Metastatic Breast Carcinoma in the Ovary (tissue), 3 donors: ENCODE measurements around a stretch of chr4.

GRCh38 chr4:184346581-184347209, 127.7 kb downstream of the IRF2 start:
- PRO-cap, 3 experiments, result no peak in any of the 3 experiments

- PRO-cap, 3 experiments, result no peak in any of the 3 experiments
These were observed 123.9 kb downstream of the IRF2 start for GRCh38 chr4:184350152-184351129.

DNA sequence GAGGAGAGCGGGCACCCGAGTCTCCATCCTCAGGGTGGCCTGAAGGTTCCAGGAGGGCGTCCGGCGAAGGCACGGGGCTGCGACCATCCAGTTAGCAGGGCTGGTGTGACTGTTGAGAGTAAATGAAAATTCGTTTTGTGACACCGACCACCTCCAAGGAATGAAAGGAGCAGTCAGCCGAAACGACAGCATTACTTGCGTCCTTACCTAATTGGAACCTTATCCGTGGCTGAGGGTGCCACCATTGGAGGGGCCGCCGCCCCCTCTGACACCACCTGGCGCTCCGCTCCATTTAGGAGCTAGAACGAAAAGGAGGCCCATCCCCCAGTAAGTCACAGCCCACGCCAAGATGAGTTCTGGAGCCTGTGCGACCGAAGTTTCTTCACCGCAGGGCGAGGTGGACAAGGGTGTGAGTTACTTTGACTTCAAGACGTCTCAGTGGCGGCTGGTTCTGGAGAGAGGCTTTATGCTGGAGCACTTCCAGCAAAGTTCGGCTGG, 645 bp upstream of the IRF2 start:
- PRO-cap, 3 experiments, result peak in 1 of 3 experiments; most common minus-strand start position 437 of the sequence (in 1)

GRCh38 chr4:184805995-184806677, 19.6 kb downstream of the ACSL1 start:
- PRO-cap, 3 experiments, result no peak in any of the 3 experiments

DNA sequence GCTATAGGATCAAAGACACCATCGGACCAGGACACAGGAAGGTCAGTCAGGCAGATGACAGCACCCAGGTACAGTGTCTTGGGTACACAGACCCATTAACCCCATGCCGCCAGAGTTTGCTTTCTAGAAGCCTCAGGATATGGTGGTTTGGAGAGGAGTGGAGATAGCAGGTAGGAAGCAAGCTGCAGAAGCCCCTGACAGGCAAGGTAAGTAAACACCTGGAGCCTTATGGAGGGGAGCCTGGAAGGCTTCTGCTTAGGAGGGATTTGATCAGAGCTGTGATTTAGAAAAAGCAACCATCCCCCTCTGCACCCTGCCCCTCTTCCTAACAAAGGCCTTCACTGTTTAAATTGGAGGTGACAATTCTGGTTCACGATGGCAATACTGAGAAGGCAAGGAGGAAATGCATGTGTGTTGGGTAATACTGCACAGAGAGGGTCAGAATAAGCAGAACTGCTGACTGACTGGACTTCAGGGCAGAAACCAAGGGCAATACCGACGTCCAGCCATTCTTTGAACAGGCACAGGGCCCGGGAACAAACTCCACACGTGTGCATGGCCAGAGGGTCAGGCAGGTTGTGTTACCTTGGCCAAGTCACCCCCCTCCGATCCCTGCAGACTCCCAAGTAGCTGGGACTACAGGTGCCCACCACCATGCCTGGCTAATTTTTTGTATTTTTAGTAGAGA, 6.1 kb downstream of the ACSL1 start:
- PRO-cap, 3 experiments, result peak in 2 of 3 experiments; most common plus-strand start position 479 of the sequence (in 2)

- PRO-cap, 3 experiments, result no peak in any of the 3 experiments
These were observed 4.5 kb downstream of the ACSL1 start for GRCh38 chr4:184821269-184821693.

DNA sequence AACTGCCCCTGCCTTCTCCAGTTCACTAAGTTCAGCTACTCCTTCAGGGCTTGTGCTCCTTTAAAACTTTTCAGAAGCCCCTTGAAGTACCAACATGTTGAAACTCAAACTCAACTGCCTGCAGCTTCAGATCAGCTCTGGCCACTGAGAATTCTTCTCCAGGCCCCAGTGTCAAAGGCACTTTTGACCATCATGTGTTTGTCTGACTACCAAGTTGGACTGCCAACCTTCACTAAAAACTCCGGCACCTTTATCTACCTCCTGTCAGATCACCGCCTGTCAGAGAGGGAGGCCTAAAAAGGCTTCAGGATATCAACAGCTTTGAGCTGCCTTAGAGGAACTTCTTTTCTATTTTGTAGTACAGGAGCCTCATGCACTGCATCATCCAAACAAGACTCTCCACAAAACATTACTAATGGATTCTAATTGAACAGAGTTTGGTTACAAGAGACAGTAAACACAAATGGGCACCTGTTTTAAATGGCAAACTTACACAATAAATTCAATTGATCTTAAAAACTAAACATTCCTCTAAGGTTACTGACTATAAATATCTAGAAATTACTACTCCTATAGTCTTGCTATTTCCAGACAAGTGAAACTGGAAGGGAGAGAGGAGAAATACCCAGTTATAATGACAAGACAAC, 2.7 kb downstream of the ACSL1 start:
- PRO-cap, 3 experiments, result no peak in any of the 3 experiments

DNA sequence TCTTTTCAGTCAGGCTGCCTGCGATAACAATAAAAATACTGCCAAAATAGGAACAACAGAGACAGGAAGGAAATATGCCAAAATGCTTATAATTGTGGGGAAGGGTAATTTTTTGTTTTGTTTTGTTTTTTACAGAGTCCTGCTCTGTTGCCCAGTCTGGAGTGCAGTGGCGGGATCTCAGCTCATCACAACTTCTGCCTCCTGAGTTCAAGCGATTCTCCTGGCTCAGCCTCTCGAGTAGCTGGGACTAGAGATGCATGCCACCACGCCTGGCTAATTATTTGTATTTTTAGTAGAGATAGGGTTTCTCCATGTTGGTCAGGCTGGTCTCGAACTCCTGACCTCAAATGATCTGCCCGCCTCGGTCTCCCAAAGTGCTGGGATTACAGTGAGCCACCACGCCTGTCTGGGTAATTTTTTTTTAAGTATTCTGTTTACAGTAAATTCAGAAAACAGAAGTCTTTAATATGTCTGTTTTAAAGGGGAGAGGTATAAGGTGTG, 1.7 kb downstream of the ACSL1 start:
- PRO-cap, 3 experiments, result no peak in any of the 3 experiments

DNA sequence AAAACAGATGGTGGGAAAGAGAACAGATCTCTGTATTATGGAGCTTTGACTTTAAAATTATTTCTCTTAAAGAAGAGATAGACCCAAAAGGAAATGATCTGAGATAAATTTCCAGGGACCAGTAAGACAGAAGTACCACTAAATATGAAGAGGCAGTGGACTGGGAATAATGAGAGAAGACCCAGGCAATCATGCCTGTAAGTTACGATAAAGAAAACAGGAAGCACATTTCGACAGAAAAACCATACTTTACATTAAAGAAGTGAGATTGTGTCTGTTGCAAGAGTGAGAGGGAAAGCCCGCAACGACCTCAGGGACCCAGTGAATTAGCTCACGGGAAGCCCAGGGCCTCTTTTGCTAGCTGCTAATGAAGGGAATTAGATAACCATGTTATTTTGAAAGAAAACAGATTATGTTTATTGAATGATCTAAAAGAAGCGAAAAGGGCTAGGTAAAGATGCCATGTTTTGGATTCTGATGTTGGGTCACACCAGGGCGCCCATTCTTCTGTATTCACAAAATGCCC, 28.9 kb upstream of the ACSL1 start:
- PRO-cap, 3 experiments, result no peak in any of the 3 experiments

GRCh38 chr4:184895475-184895830, 69.7 kb upstream of the ACSL1 start:
- PRO-cap, 3 experiments, result no peak in any of the 3 experiments

DNA sequence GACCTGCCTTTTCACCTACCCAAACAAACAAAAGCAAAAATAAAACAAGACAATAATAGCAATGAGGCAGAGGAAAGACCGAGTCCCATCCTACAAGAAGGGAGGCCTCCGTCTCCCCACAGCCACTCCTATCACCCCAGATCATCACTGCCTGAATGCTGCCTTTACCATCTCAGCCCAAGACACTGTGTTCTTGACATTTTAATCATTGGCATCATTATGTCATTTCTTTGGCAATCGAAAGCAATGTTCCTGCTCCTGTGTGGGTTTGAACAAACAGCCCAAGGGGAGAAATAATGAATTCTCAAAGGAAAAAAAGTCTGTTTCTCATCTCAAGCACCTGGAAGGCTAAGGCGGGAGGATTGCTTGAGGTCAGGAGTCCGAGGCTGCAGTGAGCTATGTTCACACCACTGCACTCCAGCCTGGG, 73.0 kb upstream of the ACSL1 start:
- PRO-cap, 3 experiments, result no peak in any of the 3 experiments

- PRO-cap, 3 experiments, result no peak in any of the 3 experiments
These were observed 1.1 kb downstream of the HELT start for GRCh38 chr4:185019280-185019935.

DNA sequence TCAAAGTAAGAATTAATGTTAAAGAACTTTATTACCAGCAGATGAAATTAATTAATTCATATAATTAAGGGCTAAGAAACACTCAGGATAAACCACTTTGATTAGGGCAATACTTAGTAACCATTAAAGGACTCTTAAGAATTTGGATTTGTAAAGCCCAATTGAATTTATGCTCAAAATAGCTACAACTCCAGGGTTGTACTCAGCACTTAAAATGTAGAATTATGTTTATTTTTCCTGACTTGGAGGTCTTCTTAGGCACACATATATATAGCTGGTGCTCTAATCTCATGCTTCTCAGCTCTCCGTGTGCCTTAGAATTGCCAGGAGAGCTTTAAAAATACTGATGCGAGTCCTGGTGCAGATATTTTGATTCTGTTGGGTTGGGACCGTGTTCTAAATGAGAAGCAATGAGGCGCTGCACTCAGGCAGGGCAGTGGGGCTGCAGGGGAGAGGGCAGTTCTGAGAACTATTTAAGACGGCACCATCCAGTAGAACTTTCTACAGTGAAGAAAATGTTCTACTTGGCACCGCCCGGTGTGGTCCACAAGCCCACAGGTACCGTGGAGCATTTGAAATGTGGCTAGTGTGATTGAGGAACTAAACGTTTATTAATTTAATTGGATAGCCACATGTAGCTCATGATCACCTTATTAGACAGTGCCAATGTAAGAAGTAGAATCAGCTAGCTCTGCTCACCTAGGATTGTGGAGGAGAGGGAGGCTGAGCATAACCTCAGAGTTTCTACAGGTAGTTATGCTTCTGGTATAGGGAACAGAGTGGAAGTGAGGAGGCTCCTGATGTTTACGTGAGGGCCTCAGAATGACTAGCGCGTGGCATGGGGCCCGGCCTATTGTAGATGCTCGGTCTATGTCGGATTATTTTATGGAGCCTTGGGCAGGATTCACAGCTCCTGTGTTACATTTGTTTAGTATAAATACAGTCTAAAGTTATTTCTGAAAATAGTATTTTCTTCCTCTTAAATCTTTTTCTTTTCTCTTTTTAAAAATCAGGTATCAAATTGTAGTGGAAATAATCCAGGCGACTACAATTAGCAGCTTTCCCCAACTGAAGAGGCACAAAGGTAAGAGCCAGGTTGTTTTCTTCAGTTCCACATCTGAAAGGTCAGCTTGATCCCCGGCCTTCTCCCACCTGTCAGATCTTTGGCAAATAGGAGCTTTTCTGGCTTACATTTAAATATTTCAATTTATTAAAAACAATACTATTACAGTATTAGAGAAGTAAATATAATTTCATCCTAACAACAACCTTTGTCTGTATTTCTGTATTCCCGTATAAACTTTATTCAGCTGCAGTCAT, 78.1 kb downstream of the SNX25 start:
- PRO-cap, 3 experiments, result no peak in any of the 3 experiments

- PRO-cap, 3 experiments, result no peak in any of the 3 experiments
These were observed 90.9 kb downstream of the LRP2BP start for GRCh38 chr4:185304778-185305174.

DNA sequence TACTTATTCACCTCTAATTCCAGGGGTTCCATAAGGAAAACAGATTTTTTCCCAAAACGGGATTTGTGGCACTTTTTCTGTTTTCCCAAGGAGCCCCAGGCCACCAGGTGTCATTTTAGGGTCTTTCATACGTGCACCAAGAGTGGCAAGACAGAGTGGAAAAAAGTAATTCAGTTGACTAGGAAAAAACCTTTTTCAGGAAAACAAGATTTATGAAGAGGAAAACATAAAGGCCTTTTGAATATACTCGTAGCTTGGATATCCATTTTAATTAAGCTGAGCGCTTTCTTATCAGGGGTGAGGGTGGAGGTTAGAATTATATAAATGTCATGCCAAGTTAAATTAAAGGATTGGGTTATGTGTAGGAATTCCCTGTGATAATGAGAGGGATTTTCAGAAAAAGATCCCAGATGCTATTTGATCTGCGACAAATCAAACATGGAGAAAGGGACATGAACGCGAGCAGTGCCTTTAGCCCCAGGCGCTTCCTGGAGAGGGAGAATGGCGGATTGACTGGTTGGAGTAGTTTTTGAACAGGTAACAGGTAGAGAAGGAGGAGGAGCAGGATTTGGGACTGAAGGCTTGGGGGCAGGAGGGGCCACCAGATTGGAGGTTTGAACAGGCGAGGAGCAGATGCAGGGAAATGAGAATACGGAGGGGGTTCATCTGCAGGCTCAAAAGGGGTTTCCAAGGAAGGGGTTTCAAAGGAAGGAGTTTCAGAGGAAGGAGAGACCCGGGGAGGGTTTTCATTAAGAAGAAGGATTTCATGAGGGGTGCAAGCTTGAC, 67.2 kb downstream of the LRP2BP start:
- PRO-cap, 3 experiments, result no peak in any of the 3 experiments

GRCh38 chr4:185380169-185380857, 15.4 kb downstream of the LRP2BP start:
- PRO-cap, 3 experiments, result no peak in any of the 3 experiments

- PRO-cap, 3 experiments, result no peak in any of the 3 experiments
These were observed 14.1 kb downstream of the UFSP2 start for GRCh38 chr4:185411584-185412094.

GRCh38 chr4:185499993-185500756, 28.6 kb upstream of the CCDC110 start:
- PRO-cap, 3 experiments, result no peak in any of the 3 experiments

DNA sequence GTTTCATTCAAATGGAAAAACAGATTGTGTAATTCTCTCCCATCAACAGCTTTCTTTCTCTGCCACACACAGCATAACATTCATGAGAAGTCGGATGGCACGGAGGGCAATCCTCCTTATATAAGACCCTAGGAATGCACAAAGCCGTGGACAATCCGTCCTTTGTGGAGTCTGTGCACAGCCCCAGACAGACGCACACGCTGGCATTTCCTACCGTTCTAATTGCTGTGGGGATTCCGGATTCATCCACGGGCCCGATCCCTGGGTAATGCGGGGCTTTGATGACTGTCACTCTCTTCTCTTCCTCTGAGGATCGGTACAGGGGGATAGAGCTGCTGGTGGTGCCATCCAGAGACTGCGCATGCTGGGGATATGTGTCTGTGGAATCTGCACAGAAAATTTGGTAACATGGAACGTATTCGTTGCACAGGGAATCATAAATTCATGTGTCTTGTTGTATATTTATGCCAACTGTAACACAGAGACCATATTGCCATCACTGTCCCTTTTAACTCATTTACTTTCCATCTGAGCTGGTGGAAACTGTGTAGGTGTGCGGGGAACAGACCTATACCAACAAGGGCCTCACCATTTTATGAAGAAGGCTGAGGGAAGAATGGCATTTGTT, 122.0 kb upstream of the PDLIM3 start:
- PRO-cap, 3 experiments, result no peak in any of the 3 experiments

- PRO-cap, 3 experiments, result no peak in any of the 3 experiments
These were observed 88.7 kb downstream of the SORBS2 start for GRCh38 chr4:185723093-185723938.